HEK293 (cell line): ENCODE data around the gene RBM20.

DNA sequence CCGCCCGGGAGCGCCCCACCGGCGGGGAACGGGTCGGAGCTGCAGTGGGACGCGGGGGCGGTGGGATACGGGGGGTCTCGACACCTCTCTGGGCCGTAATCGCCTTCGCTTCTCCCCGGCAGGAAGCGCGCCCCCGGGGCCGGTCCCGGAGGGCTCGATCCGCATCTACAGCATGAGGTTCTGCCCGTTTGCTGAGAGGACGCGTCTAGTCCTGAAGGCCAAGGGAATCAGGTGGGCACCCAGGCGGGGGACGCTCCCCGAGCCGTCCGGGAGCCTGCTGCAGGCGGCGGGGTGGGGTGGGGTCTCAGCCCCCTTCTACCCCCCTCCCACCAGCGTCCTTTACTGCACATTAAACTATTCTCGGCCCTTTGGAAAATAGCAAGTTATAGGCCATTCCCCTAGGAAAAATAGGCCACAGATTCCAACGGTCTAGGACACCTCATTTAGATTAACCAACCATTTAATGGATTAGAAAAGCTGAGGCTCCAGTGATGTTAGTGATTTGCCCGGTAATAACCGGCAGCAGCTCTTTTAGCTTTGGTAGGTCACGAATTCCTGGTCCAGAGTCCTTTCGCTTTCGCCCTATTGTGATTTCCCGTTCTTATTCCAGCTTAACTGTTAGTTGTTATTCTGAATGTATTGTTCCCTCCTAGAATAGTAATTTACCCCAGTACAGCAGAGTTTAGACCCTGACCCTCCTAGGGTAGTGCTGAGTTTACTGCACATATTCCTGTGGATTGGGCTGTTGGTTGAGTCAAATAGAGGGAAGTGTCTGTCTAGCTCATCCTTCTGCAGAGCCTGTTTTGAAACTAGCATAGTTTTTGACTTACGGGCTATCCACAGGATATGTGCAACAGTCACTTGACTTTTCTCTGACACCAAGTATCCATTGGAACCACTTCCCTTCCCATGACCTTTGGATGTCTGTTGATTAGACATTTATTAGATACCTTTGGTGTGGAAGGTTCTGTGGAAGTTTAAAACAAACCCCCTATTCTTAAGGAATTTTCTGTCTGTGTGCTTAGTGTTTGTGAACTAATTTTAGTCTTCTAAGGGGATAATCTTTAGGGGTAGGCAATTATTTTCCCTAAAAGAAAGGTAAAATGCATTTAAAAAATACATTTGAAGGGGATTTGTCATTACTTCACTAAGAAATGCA, 728 bp downstream of the GSTO1 start:
- PRO-cap = bidirectional peak, plus-strand start at position 208 of the sequence, minus-strand start at position 213 of the sequence; unidirectional peak, minus-strand start at position 811 of the sequence
- RRBS, 2 experiments = 1% methylated on average over 10 of the region's 43 CpGs

- PRO-cap = no peak
- RRBS, 2 experiments = no CpG with 5 or more reads among the region's 6 CpGs
Measured at GRCh38 chr10:104318301-104318900, 19.9 kb downstream of the ITPRIP start.

- PRO-cap = no peak
- RRBS, 2 experiments = no CpG with 5 or more reads among the region's 9 CpGs
Measured at GRCh38 chr10:104329773-104330871, 8.1 kb downstream of the ITPRIP start.

DNA sequence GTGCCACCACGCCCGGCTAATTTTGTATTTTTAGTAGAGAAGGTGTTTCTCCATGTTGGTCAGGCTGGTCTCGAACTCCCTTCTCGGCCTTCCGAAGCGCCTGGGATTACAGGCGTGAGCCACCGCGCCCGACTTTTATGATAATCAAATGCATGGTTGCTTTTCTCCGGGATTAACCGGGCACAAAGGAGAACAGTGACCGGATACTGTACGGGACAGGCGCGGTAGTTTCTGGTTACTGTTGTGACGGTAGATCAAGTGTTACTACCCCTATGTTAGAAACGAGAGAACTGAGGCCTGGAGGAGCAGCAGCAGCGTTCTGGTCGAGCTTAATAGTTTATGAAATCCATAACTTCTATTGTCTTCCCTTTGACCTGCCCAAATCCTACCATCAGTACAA, 791 bp upstream of the ITPRIP start:
- PRO-cap = bidirectional peak, plus-strand start at position 278 of the sequence, minus-strand start at position 139 of the sequence; unidirectional peak, minus-strand start at position 292 of the sequence
- RRBS, 2 experiments = no CpG with 5 or more reads among the region's 20 CpGs

GRCh38 chr10:104642255-104642579, 1.1 kb downstream of the SORCS3 start:
- PRO-cap = no peak
- RRBS, 2 experiments = 0% methylated on average over 2 of the region's 20 CpGs; no CpG with 5 or more reads in 1 of the 2 experiments

DNA sequence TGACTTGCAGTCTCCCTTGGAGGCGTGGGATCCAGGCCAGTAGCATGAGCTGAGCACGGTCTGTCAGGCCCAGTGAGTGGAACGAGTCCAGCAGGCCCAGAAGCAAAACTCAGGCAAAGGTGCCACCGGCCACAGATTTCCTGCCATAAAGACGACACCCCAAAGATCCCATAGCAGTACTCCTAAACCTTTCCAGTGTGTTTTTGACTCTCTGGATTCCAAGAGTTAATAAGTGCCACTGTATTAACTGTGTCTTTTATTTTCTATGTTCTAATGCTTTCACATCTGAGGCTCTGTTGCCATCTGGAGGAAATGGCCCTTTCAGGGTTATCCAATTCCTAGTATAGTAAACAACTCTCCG, 1355.9 kb downstream of the XPNPEP1 start:
- PRO-cap = no peak
- RRBS, 2 experiments = no CpG with 5 or more reads among the region's 6 CpGs

DNA sequence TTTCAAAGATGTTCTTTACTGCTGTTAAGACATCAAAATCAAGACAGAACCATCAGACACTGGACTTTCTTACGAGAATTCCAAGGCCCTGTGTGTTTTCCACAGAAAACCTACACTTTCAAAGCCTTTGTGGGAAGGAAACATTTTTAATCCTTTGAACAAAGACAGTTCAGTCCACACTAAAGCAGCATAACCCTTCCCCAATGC, 701.2 kb downstream of the XPNPEP1 start:
- PRO-cap = no peak
- RRBS, 2 experiments = no CpG with 5 or more reads among the region's 1 CpG

DNA sequence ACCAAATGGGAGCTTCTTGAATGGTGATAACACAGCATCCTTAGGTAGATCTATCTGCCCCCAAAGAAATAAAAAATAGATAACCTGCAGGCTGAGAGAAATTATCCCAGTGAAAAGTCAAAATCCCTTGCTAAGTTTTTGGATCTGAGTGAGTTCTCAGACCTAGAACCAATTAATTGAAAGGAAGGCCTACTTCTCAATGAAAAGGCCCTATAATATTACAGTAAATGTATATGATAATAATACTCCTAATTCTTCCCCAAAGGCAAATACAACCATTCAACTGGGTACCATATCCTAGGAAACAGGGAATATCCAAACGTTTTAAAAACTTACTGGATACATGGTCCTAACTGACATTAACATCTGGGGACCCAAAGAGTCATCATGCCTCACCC, 670.2 kb downstream of the XPNPEP1 start:
- PRO-cap = no peak
- RRBS, 2 experiments = no CpG with 5 or more reads among the region's 1 CpG

GRCh38 chr10:109892657-109893309, 30.5 kb downstream of the XPNPEP1 start:
- PRO-cap = no peak
- RRBS, 2 experiments = no CpG with 5 or more reads among the region's 9 CpGs

GRCh38 chr10:109902611-109903873, 20.3 kb downstream of the XPNPEP1 start:
- PRO-cap = no peak
- RRBS, 2 experiments = no CpG with 5 or more reads among the region's 7 CpGs

- PRO-cap = no peak
- RRBS, 2 experiments = no CpG with 5 or more reads among the region's 2 CpGs
Measured at GRCh38 chr10:109959793-109960009, 36.4 kb upstream of the XPNPEP1 start.

- PRO-cap = no peak
- RRBS, 2 experiments = no CpG with 5 or more reads among the region's 3 CpGs
Measured at GRCh38 chr10:110009907-110010560, 2.2 kb downstream of the ADD3 start.

DNA sequence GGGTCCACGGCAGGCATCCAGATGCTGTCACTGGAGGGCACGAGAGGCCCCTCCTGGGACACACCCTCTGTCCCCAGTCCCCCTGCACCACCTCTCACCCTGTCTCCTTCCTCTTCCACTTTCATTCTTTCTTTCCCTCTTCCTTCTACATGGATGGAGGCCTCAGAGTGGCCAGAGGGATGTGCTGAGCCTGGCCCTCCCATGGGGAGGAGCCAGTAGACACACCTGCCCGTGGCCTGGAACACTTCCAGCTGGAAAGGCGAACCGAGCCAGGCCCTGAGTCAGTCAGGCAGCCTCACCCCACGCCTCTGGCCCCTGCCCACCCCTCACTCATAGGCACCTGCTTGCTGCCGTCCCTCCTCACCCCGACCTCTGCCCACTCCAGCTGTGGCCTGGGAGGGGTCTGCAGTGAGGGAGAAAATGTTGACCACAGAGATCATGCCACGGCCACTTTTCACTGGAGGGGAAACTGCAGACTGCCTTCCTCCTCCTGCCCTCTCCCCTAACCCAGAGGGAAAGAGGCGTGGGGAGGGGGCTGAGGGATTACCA, 55.9 kb upstream of the MXI1 start:
- PRO-cap = no peak
- RRBS, 2 experiments = no CpG with 5 or more reads among the region's 10 CpGs

GRCh38 chr10:110305461-110305665, 643 bp upstream of the SMNDC1 start:
- PRO-cap = bidirectional peak, plus-strand start at chr10:110305541, minus-strand start at chr10:110305416
- RRBS, 2 experiments = no CpG with 5 or more reads among the region's 3 CpGs

GRCh38 chr10:110414337-110415280, 83.1 kb upstream of the DUSP5 start:
- PRO-cap = no peak
- RRBS, 2 experiments = no CpG with 5 or more reads among the region's 13 CpGs

DNA sequence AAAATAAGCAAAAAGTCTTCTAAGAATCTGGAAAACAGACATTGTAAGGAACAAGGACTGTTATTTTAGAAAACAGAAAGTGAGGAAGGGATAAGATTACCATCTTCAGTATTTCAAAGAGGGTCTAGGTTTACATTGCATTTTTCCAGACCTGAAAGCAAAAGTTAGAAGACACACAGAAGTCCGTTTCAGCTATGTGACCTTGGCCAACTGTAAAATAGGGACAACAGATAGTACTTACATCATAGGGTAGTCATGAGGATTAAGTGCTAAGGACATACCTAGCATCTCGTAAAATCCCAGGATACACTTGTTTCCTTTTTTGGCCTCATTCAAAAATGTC, 6.5 kb upstream of the DUSP5 start:
- PRO-cap = no peak
- RRBS, 2 experiments = no CpG with 5 or more reads among the region's 2 CpGs

GRCh38 chr10:110643578-110644681, at the start of gene RBM20:
TSS of gene RBM20 (plus strand) at chr10:110644336.
- PRO-cap = unidirectional peak, plus-strand start at chr10:110643825; bidirectional peak, plus-strand start at chr10:110643974, minus-strand start at chr10:110644208; bidirectional peak, plus-strand start at chr10:110644381, minus-strand start at chr10:110644332; bidirectional peak, plus-strand start at chr10:110644515, minus-strand start at chr10:110644493
- RRBS, 2 experiments = 6% methylated on average over 52 to 56 of the region's 116 CpGs

GRCh38 chr10:110820659-110820896, 51.1 kb upstream of the PDCD4 start:
- PRO-cap = no peak
- RRBS, 2 experiments = no CpG with 5 or more reads among the region's 3 CpGs

DNA sequence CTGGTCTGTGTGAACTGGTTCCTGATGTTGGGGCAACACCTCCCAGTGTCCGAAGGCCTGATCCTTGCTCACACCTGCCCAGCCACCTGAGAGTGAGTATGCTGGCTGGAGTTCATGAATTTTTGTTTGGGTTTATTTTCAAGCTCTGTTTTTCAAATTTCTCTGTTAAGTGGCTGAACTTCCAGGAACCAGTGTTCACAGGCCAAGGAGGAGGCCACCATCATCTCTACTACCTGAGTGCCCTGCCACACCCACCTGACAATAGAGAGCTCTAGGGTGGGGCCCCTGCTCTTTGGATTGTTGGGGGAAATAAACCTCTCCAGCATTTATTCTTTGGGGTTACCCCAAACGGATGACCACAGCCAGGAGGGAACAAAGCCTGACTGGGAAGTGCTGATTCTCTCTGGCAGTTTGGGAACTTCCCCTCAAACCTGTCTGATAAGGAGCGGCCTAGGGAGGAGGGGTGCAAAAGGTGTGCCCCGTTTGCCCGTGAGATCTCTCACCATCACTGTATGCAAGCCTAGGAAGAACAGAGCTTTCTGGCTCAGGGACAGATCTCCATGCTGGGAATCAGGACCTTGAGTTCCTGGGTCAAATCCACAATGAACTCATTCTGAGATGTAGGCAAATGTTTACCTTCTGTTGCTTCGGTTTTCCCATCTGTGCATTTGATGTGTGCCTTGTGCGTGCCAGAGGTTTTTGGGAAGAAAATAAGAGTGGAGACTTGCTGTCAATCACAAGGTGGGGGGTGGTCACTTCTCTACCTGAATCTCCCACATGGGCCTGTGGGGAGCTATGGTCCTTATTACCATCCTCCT, 27.8 kb upstream of the PDCD4 start:
- PRO-cap = no peak
- RRBS, 2 experiments = no CpG with 5 or more reads among the region's 7 CpGs

DNA sequence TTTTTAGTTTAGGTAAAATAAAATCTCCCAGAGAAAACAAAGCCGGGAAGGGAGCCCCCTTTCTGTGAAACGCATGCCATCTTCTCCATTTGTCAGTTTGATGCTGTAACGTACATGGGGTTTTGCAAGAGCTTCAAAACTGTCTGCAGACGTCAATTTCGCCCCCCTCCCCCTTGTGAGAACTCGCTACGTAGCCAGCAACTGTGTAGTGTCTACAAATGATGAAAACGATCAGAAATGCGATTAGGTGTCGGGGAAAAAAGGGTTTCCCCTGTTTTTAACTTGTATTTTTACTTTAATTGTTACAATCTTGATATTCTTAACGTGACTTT, 972 bp downstream of the PDCD4 start:
- PRO-cap = bidirectional peak, plus-strand start at position 234 of the sequence, minus-strand start at position 177 of the sequence
- RRBS, 2 experiments = no CpG with 5 or more reads among the region's 11 CpGs